Hair follicle dermal papilla cell (primary cell): ENCODE data around the gene SLITRK5.

DNA sequence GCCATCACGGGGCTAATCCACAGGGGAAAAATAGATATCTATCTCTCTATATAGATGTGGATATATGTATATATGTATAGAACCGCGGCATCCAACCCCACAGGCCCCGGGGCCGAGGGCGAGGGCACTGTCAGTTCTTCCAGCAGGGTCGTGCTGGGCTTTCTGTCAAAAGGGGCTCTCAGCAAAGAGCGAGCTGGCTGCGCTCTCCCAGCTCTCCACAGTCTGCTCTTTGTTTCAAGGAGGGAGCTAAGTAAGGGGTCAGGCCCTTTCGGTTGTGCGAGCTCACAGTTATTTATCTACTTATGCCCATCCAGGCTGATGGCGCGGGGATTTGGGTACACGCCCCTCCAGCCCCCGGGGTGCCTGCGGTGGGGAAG lies 3.3 kb downstream of the SLITRK1 start:
- CAGE, long polyA plus RNA: no peak

- CAGE, long polyA plus RNA: no peak
Measured at GRCh38 chr13:83995922-83996332, 113.7 kb upstream of the SLITRK1 start.

DNA sequence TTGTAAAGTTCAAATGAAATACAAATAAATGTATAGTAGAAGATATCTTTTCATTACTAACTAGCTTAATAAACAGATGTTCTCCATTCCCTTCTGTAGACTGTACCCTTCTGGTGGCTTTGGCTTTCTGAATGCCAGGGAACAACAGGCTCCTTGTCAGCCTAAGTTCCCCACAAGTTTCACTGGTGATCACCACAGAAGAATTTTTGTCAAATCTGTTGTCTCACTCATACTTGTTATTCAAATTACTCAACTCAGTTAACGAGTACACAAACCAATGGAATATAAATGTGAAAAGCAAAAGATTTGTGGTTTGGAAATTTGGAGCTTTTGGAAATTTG lies 154.4 kb upstream of the SLITRK5 start:
- CAGE, long polyA plus RNA: no peak

DNA sequence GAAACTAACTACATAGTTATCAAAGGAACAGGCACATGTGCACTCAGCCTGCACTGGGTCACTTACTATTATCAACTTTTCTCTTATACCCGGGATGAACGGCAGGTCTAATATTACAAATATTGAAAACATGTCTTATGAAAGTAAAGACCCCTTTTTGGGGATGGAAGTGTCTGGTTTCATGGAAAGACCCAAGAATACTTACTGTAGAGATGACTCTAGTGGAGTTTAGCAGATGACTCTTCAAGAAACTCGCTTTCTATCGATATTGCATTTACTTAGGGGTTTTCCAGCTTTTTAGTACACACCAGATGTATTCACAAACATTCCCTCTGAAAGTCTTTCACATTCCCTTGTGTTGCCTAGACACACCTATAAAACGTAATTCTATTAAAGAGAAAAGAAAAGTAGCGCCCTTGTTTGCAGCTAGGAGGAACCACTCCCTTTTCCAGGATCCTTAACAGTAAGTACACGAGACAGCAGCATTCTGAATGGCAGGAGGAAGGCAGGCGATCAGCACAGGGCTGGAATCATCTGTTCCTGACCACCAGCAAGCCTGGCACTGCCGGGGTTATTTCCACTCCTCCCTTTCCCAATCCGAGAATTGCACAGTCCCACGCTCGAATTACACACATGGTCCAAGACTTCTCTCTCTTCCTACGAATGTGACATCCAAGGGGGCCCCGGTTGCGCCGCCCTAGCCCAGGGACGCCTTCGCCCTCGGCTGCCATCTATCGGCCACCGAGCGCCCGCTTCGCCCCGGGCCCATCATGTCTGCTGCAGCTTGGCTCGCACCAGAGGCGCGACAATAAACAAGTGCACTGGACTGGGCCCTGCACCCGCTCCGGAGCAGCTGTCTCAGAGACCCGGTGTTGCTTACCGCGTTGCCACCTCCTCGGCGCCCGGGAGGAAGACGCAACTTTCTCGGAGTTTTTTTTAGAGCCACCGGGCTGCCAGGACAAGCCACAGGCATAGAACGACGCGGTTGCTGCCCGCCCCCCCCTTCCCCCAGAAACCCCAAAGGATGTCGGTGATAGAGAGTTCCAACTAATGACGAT lies at the start of gene SLITRK5:
Gene SLITRK5 (plus strand): TSS at position 741 of the 1,058 bp plus-strand sequence.
- CAGE, long polyA plus RNA: no peak

- CAGE, long polyA plus RNA: no peak
Measured at GRCh38 chr13:88436941-88437229, 765.7 kb downstream of the SLITRK5 start.

DNA sequence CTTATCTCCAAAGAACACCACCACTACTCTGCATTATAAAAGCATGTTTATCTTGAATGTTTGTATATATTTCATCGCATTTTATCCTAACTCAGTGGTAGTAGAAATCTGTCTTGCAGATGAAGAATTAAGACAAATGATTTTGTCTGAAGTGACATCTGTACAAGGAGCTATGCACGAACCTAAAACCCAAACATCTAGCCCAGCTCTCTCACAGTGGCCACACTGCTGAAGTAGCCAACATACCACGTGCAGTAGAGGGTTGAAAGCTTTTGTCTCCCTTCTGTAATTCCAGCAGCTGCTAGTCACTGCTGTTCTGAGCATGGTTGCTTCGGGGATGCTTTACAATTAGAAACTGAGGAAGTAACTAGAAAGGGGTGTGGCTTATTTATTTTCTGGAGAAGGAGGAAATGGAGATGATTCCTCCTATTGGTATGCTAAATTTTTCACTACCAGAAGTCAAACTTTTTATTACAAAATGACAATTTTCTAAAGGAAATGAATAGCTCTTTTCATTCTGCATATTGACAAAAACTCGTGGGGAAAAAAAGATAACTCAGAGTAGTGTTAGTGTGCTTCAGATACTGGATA lies 243.9 kb upstream of the GPC5 start:
- CAGE, long polyA plus RNA: no peak

- CAGE, long polyA plus RNA: no peak
Measured at GRCh38 chr13:91347782-91348343, 50.6 kb upstream of the GPC5 start.

DNA sequence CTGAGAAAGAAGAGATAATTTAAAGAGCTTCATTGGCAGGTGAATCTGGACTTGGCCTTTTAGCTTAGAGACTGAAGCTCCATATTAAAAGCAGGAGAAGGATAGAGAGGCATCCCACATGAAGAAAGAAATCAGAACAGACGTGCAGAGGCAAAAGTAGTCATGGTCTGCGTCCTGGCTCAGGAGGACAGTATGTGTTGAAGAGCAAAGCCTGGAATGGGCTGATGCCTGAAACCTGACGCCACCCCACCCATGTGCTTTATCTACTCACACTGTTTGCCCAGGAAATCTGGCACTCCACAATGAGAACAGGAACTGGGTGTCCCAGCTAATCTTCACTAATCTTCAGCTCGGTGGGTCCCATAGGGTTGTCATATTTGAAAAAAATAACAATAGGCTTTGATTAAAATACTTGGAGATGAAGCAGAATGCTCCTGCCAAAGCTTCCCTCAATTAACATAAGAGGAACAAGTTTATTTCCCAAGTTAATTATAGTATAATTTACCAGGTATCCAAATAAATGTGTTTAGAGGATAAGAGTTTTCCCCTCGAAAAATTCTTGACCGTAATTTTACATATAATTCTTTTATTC lies 549.0 kb upstream of the GPC6 start:
- CAGE, long polyA plus RNA: no peak

GRCh38 chr13:94122305-94122759 lies 357.1 kb downstream of the DCT start:
- CAGE, long polyA plus RNA: no peak

DNA sequence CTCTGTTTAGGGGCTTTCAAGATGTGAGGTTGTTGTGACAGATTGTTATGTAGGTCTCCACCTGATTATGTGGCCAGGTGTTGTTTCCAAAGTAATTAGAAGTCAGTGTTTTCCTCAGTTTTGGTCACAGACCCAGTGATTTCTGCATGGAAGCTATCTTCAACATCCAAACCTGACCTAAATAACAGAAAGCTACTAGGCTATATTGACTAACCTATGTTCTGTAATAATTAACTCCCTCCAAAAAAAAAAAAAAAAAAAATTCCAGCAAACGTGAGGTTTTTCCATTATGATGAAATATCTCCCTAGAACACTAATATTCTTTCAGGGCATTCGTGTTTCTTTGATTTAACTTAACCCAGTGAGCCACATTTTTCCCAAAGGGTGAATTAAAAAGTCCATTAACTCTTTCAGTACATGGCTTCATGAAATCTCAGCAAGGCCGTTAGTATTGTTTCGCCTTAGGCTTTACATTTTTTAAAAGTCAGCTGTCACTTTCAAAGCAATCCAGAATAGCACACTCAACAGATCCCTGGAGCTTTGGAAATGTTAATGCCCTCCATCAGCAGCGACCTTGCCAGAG lies 175.9 kb downstream of the DCT start:
- CAGE, long polyA plus RNA: no peak

- CAGE, long polyA plus RNA: no peak
Measured at GRCh38 chr13:94549685-94550515, 46.1 kb downstream of the TGDS start.

- CAGE, long polyA plus RNA: no peak
Measured at GRCh38 chr13:94595606-94595971, 363 bp downstream of the TGDS start.

- CAGE, long polyA plus RNA: no peak
Measured at GRCh38 chr13:94608655-94609134, 7.0 kb downstream of the GPR180 start.

DNA sequence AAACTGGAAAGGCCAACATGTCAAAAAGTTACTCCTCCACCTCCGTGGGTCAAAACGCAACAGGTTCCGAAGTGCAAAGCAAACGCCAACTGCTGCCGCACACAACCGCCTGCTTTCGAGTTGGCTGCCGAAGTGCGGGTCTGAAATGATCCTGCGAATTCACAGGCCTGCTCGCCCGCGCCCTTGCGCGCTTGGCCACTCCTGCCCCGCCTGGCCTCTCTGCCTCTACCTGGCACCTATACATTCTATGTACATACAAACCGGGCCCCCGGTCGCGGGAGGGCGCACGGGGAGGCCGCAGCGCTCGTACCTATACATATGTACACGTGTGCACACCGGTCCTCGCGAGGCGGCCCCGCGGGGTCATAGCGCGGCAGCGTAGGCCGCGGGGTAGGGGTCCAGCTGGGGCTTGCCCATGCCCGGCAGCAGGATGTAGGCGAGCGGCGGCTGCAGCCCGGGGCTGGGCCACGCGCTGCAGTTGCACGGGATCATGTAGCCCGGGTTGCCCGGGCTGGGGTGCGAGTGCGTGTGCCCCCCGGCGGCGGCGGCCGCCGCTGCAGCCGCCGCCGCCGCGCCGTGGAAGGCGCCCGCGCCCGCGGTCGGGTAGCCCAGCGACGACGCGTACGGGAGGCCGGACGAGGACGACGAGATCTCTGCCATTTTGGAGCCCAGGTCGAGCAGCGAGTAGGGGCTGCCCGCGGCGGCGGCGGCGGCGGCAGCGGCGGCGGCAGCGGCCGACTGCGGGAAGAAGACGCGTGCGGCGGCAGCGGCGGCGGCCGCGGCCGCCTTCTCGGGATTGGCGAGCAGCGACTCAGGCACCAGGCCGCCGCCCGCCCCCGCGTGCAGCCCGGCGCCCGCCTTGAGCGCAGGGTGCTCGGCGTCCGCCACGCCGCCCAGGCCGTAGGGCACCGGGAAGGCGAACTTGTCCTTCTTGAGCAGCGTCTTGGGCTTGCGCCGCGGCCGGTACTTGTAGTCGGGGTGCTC lies 1.2 kb downstream of the SOX21 start:
- CAGE, long polyA plus RNA: no peak

GRCh38 chr13:94712768-94713566 lies 622 bp upstream of the SOX21 start:
- CAGE, long polyA plus RNA: no peak

- CAGE, long polyA plus RNA: no peak
Measured at GRCh38 chr13:95273373-95274666, 27.4 kb downstream of the ABCC4 start.

- CAGE, long polyA plus RNA: no peak
Measured at GRCh38 chr13:95604011-95604778, 40.3 kb downstream of the DZIP1 start.

GRCh38 chr13:95633058-95633617 lies 11.4 kb downstream of the DZIP1 start:
- CAGE, long polyA plus RNA: no peak

DNA sequence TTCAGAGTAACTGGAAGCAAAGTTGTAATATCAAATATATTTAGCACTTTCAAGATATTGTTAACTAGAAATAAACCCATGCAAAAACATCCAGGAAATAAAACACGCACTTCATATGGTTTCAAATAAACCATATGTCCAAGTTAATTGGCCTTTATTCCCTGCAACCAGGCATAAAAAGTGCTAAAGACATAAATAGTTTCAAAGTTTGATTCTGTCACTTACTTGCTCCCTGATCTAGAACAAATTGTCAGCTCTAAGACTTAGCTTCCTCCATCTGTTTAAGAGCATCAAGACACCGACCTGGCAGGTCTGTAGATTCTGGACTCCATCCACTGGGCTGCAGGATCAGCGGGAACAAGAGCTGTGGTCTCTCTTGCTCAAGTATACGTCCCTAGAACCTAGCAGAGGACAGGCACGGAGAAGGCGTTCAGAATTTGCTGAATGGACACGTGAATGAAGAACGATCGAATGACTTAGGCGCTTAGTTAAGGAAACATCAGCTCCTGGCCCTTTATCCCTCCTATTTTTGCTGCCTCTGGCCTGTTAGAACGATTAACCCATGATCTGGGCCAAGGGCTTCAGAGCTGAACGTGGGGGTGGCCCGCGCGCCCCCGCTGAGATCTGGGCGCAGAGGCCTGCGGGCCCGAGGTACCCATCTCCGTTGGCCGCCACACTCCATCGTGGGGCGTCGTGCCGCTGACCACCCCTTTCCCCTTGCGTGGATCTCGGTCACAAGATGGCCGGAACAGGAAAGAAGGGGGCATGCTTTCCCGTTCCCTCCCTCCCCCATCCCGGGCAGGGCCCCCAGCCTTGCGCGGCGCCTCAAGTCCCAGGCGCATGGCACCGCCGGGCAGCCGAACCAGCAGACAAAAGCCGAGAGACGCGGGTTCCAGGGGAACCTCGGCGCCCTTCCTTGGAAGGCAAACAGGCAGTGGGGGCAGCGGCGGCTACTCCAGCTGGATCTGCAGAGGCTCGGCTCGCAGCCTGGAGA lies 911 bp downstream of the DZIP1 start:
- CAGE, long polyA plus RNA: no peak

DNA sequence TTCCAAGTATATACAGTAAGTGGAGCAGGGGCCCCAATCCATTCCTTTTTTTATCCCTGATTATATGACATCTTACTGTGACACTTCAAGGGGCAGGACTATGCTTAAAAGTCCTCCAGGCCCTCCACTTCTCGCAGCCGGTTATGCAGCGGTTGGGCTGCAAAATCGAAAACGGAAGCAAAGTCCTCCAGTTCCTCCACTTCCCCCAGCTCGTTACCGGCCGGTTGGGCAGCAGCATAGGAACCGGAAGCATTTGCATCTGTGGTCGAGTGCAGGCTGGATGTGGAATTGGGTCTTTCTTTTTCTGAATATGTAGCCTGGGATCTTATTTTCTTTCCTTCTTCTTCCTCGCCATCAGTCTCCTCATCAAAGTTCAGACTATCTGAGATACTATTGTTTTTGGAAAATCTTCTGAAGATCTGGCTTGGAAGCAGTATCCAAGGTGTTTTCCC lies 46.1 kb downstream of the OXGR1 start:
- CAGE, long polyA plus RNA: no peak